Osteocyte (in vitro differentiated cells): ENCODE data around the gene KCNAB2.

- PRO-cap: no peak
These were observed 1.3 kb downstream of the AJAP1 start for GRCh38 chr1:4655642-4656259.

DNA sequence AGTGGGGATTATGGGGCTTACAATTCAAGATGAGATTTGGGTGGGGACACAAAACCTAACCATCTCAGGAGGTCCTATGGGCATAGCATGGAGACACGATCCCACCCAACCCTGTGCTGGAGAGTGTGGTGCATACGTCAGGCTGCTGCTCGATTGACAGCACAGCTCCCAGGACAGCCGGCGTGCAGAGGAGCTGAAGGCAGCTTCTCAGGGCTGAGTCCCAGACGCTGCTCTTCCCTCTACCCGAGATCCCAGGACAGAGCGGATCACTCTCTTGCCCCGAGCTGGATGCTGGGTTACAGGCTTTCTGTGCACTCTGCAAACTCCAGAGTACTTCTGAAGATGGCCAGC is 104.2 kb downstream of the AJAP1 start:
- PRO-cap: no peak

GRCh38 chr1:5713111-5713936 is 278.9 kb downstream of the NPHP4 start:
- PRO-cap: no peak

DNA sequence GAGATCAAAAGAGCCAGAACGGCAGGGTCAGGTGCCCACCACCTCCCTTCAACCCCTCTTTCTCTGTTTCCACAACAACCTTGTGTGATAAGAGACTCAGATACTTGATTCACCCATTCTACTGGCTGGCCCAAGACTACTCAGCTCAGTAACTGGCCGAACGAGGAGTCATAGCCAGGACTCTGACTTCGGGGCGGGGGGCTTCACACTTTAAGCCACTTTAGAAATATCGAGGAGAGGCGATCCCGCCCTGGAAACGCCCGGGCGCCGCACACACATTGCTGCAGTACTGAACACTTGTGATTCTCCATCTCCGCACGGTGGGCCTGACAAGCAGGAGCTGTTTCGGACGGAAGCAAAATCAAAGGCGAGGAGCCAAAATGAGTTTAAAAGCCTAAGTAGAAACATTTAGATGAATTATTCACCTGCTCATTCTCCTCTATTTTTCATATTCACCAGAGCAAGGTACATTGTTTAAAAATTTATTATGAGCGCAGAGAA is 182.1 kb downstream of the NPHP4 start:
- PRO-cap: no peak

DNA sequence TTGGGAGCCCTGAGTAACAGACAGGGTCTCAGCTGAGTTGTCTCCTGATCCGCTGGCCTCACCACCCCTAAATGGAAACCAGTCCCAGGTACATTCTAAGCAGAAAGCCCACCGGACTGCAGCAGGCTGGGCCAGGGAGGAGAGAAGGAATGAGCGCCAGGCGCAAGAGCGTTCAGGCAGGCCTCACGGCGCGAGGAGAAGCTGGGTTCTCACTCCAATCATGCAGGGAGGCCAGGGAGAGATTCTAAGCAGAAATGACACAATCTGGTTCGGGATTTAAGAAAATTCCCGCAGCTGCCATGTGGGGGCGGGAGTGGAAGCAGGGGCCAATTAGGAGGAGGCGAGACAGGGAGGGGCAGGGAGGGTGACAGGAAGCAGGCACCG is 12.0 kb downstream of the NPHP4 start:
- PRO-cap: no peak

DNA sequence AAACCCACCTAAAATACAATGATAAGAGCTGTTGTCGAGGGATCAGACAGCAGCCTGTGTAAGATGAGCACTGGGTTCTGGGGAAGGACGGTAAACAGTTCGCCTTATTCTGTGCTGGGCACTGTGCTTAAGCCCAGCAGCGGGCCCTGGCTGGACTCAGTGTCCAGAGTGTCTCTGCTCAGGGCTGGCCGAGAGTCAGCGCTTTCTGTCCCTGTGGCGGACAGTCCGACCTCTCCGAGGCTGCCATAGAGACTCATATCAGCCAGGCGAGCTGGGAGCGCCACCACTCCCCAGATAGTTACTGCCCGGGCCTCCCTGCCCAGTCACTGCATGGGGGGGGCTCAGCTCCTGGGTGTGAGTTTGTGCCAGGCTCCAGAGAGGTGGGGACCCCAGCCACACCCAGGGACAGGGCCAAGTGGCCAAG is 14.7 kb upstream of the NPHP4 start:
- PRO-cap: no peak

GRCh38 chr1:6013020-6013438 is 20.8 kb upstream of the NPHP4 start:
- PRO-cap: no peak

GRCh38 chr1:6045751-6046173 is at the start of gene KCNAB2:
Gene KCNAB2, plus strand, starts transcription at chr1:6045888.
- PRO-cap: no peak

GRCh38 chr1:6097312-6098209 is 51.9 kb downstream of the KCNAB2 start:
- PRO-cap: no peak

- PRO-cap: no peak
These were observed 2.9 kb upstream of the CHD5 start for GRCh38 chr1:6183032-6183504.

GRCh38 chr1:6218682-6219581 is 13.0 kb downstream of the RNF207 start:
- PRO-cap: no peak

DNA sequence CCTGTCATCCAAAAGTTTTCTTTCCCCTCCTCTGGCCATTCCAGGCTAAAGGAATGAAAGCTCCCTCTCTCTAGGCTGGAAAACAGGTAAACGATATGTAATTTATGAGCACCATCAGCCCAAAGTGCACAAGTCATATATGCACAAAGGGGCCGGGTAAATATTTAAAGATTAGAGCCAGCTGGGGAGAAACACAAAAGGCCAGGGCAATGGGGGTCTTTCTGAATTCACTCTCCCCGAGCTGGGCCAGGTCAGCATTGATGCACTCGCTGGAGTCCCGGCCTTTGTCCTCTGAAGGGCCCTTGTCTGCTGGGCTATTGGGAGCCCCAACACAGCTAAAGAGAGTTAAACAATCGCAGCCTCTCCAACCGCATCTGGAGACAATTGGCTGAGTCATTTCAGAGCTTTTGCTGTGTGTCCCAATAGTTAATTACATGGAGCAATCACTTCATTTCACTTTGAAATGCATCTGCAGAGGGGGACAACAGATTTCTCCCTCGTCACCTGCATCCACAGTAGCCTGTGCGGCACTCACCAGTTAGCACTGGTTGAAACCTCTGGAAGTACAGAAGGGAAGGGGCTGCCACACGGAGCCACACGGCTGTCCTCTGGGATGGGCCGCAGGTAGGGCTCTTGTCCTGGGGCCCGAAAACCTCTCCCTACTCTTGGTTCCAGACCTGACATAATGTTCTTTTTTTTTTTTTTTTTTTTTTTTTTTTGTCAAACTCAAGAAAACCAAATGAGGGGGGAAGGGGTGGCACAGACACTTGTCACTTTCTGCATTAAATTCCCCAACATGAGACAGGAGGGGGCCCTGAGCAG is 3.6 kb upstream of the HES3 start:
- PRO-cap: no peak

DNA sequence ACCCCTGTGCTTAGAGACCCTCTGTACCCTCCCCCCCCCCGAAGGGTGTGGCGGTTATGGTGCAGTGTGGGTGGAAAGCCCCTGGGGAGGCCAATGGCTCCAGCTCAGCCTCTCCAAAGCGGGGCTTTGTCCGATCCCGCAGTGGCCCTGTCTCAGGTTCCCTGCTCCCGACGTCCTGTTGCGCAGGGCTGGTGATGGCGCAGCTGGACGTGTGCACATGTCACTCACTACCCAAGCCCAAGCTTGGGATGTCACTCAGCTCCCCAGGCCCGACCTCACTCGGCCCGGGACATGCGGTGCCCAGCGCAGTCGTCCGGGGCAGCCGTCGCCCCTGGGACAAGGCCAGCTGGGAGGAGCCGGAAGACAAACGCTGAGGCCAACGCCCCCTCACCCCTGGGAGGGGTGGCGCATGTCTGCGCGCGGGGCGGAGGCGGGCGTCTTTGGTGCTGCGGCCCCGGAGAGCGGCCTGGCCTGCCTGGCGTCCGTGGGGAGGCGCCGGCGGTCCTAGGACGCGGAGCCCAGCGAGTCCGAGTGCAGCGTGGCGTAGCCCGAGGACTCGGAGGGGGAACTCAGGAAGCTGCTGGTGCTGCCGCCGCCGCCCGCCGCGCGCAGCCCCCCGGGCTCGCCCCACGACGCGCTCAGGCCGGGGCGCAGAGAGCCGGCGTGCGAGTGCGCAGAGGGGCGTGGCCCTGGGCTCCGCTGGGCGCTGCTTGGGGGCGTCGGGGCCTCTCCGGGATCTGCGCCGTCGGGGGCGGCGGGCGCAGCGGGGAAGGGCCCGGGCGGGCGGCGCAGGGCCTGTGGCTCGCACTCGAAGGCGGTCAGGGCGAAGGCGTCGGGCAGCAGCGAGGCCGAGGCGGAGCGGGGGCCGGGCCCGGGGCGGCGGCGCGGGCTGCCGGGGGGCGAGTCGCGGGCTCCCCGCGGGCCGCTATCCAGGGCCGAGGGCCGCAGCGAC is 5.1 kb downstream of the HES3 start:
- PRO-cap: no peak

DNA sequence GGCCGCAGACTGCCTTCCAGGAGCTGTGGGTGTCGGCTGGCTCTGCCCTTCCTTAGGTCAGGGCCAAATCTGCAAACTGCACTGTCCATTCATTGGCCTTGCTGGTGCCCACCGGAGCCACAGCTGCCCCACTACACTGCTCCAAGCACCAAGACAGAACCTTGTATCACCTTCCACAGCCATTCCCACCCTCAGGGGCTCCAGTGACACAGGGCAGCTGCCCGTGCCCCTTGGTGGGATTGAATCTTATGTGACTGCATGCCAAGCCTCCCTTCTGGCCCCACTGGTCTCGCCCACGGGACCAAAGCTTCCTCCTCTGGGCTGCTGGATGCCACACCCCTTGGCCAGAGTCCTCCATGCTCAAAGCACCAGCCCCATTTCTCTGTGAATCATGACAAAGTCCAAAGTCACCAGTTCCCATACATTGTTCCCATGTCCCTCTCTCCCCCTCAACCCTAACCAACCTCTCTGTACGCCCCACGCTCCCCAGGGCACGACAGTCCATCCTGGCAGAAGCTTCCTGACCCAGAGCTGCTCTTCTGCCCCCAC is 20.8 kb upstream of the GPR153 start:
- PRO-cap: no peak

GRCh38 chr1:6348312-6349027 is 45.1 kb downstream of the ACOT7 start:
- PRO-cap: no peak

GRCh38 chr1:6472079-6472794 is 6.3 kb upstream of the TNFRSF25 start:
- PRO-cap: no peak

- PRO-cap: no peak
These were observed 10.8 kb upstream of the PLEKHG5 start for GRCh38 chr1:6501722-6503224.

- PRO-cap: no peak
These were observed 859 bp downstream of the ZBTB48 start for GRCh38 chr1:6580334-6581372.

DNA sequence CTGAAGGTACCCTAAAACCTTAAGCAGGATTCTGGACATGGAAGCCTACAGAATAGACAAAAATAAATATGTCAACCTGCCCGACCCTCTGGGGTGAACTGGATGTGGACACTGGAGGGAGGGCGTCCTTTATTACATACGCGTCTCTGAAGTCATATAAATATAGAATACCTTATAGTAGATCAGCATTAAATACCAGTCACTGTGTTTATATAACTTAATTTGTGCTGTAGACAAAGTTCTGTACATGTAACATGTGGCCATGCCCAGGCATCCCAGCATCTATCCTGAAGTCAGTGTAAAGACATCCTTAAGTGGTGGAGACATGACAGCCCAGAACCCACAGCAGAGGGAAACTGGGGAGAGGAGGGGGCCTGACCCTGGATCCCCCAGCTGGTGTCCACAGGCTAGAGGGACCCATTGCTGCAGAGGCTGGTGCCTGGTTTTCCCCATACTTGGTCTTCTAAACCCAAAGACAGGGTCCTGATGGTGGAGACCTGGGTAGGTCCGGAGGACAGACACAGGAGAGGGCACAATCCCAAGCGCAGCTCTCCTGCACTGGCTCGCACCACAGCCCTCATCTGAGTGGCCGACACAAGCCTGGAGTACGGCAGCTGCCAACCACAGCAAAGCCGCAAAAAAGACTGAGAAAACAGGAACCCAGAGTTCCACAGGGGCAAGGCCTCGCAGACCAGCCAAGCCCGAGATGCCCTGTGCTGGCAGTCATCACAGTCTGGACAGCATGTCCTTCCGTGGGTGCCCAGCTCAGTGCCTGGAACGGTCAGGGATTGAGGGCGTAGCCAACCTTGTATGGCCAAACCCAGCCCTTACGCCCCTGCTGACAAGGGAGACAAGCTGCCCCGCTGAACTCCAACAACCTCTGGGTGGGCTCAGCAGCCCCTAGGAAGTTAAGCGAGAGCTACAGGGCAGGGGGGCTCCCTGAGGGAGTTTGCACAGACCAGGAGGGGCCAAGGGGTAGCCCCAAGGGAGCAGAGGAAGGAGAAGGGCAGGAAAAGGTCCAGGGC is 11.3 kb downstream of the ZBTB48 start:
- PRO-cap: no peak

GRCh38 chr1:6598984-6600170 is 3.3 kb downstream of the KLHL21 start:
- PRO-cap: no peak